A549 (cell line): ENCODE measurements around the genes UGGT2 and IPO5.

- PRO-cap, result no peak
CAGE:
- cytosol, long polyA plus RNA, result no peak
- long polyA plus RNA, result no peak
- nucleus, long polyA plus RNA, result no peak
Measured at GRCh38 chr13:95746847-95747810, 70.2 kb downstream of the DNAJC3 start.

GRCh38 chr13:96052499-96053680, at the start of gene UGGT2:
Gene UGGT2 (minus strand): TSS chr13:96053401.
- PRO-cap, result bidirectional peak, plus-strand start at chr13:96053622, minus-strand start at chr13:96053409
CAGE:
- cytosol, long polyA plus RNA, result no peak
- long polyA plus RNA, result start-site peak on the minus strand at chr13:96053160-96053211, 20 and 34 reads in 2 replicates; start-site peak on the minus strand at chr13:96053359-96053431, 100 and 148 reads in 2 replicates
- nucleus, long polyA plus RNA, result start-site peak on the minus strand at chr13:96053359-96053401, 241 and 29 reads in 2 replicates

- PRO-cap, result no peak
CAGE:
- cytosol, long polyA plus RNA, result no peak
- long polyA plus RNA, result no peak
- nucleus, long polyA plus RNA, result no peak
Measured at GRCh38 chr13:97113297-97114222, 108.6 kb upstream of the MBNL2 start.

- PRO-cap, result no peak
CAGE:
- cytosol, long polyA plus RNA, result no peak
- long polyA plus RNA, result no peak
- nucleus, long polyA plus RNA, result no peak
Measured at GRCh38 chr13:97237909-97239196, 16.2 kb downstream of the MBNL2 start.

- PRO-cap, result no peak
CAGE:
- cytosol, long polyA plus RNA, result no peak
- long polyA plus RNA, result no peak
- nucleus, long polyA plus RNA, result no peak
Measured at GRCh38 chr13:97246639-97246957, 24.5 kb downstream of the MBNL2 start.

GRCh38 chr13:97275513-97276579, 53.7 kb downstream of the MBNL2 start:
- PRO-cap, result no peak
CAGE:
- cytosol, long polyA plus RNA, result no peak
- long polyA plus RNA, result no peak
- nucleus, long polyA plus RNA, result no peak

GRCh38 chr13:97279574-97280281, 57.6 kb downstream of the MBNL2 start:
- PRO-cap, result no peak
CAGE:
- cytosol, long polyA plus RNA, result no peak
- long polyA plus RNA, result no peak
- nucleus, long polyA plus RNA, result no peak

- PRO-cap, result no peak
CAGE:
- cytosol, long polyA plus RNA, result no peak
- long polyA plus RNA, result no peak
- nucleus, long polyA plus RNA, result no peak
Measured at GRCh38 chr13:97288301-97288979, 66.3 kb downstream of the MBNL2 start.

DNA sequence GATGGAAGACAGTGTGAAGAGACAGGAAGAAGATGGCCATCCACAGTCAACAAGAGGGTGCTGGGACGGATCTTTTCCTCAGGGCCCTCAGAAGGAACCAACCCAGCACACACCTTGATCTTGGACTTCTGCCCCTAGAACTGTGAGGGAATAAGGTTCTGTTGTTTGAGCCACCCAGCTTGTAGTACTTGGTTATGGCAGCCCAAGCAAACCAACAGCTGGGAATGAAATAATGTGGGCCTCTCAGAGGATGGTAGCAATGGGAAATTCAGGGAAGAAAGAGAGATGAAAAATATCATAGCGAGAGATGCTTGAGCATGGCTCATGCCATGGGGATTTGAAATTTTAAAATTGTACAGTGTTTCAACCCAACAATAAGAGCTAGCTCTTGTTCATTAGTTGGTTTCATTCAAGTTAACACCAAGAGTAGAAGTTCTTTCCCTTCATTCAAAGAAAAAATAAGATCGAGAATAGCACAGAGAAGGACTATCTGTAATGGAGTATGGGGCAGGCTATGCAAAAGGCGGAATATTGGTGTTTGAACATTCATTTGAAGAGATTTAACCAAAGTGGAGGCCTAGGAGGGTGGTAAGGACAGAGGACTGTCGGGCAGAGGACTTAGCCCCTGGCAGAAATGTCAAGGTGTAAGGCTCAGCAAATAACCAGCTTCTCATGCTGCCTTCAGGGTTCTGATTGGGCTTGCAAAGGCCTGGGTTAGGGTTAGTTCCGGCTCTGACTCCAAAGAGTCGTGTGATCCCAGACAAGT, 87.5 kb downstream of the MBNL2 start:
- PRO-cap, result no peak
CAGE:
- cytosol, long polyA plus RNA, result no peak
- long polyA plus RNA, result no peak
- nucleus, long polyA plus RNA, result no peak

- PRO-cap, result no peak
CAGE:
- cytosol, long polyA plus RNA, result no peak
- long polyA plus RNA, result no peak
- nucleus, long polyA plus RNA, result no peak
Measured at GRCh38 chr13:97368182-97368966, 65.6 kb upstream of the RAP2A start.

GRCh38 chr13:97953508-97953857, at the start of gene IPO5:
Gene IPO5 (plus strand): TSS chr13:97953675.
- PRO-cap, result no peak
CAGE:
- cytosol, long polyA plus RNA, result no peak
- long polyA plus RNA, result no peak
- nucleus, long polyA plus RNA, result no peak

DNA sequence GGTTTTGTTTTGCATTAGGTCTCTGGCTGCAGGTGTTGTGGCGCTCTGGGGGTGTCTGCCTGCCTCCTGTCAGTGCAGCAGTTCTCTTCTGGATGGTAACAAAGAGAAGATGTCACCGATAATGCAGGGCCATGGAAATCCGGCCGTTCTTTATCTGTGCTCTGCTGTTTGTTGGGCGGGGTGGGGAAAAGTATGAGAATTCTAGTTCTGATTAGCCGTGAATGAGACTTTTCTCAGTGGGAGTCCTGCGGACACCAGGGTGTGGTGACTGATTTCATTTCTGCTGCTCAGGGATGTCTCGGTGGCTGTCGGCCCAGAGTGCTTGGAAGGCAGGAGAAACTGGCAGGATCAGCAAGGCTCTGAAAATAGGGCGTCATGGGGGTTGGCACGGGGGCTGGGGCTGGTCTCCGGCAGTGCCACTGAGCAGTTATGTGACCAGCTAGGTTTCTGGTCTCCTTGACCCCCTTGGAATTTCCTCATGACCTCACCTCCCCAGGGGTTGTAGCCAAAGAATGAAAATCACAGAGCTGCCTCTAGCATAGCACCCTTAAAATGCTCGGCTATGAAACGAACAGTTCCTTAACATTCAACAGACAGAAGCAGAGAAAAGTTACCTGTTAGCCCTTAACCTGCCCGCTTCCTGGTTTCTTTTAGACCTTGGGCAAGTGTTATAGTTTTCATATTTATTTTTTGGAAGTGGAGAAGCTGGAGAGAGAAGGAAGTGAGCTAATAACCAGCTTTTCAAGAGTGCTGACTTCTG, 4.9 kb downstream of the RNF113B start:
- PRO-cap, result no peak
CAGE:
- cytosol, long polyA plus RNA, result no peak
- long polyA plus RNA, result no peak
- nucleus, long polyA plus RNA, result no peak

GRCh38 chr13:98300777-98301715, 124.0 kb upstream of the RNF113B start:
- PRO-cap, result no peak
CAGE:
- cytosol, long polyA plus RNA, result no peak
- long polyA plus RNA, result no peak
- nucleus, long polyA plus RNA, result no peak

DNA sequence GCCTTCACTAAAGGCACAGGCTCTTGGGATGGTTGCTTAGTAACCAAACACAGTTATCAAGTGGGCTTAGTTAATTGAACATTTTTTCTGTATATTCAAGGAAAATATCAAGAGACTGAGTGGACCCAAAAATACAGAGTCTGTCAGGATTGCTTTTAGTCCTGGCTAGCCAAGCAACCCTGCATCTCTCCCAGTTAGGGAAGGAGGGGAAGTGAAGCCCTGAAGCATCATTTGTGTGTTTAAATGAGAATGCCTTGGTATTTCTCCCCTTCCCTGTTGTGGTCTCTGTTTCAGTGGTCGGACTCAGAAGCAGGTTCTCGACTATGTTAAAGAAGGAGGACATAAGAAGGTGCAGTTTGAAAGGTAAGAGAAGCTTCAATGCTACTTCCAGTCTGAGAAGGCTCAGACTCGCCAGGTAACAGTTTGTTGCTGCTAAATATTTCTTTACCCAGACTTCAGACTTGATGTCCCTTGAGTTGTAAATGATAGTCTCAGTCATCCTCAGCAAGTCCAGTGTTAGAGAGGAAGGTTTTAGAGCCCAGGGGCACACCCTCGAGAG, 186.3 kb downstream of the STK24 start:
- PRO-cap, result no peak
CAGE:
- cytosol, long polyA plus RNA, result no peak
- long polyA plus RNA, result no peak
- nucleus, long polyA plus RNA, result no peak

DNA sequence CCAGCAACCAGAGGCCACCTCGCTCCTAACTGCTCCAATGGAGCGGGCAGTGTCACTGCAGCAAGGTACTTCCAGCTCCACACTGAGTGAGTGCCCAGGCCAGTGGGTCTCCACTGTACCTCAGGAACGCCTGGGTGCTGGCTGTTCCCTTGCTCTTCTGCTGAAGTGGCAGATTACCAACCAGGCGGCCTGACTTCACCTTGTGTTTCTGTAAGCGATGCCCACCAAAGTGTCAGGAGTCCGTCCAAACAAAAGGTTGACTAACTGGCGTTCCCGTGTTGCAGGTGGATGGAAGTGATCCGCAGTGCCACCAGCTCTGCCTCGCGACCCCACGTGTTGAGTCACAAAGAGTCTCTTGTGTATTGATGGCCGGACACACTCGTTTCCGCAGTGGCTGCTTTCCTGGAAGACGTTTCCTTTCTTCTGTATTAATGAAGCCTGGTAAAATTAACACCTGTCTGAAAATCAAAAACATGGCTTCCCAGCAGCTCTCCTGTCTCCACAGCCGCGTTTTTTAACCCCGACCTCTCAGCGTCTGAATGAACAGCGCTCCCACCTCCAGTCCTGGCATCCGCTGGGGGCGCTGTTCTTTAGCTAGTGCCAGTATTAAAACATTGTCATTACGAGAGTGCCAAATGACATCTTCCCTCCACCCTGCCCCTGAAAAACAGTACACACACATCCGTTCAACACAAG, 128.8 kb downstream of the STK24 start:
- PRO-cap, result no peak
CAGE:
- cytosol, long polyA plus RNA, result no peak
- long polyA plus RNA, result no peak
- nucleus, long polyA plus RNA, result no peak

GRCh38 chr13:98475427-98476023, 101.4 kb downstream of the STK24 start:
- PRO-cap, result no peak
CAGE:
- cytosol, long polyA plus RNA, result no peak
- long polyA plus RNA, result no peak
- nucleus, long polyA plus RNA, result no peak

DNA sequence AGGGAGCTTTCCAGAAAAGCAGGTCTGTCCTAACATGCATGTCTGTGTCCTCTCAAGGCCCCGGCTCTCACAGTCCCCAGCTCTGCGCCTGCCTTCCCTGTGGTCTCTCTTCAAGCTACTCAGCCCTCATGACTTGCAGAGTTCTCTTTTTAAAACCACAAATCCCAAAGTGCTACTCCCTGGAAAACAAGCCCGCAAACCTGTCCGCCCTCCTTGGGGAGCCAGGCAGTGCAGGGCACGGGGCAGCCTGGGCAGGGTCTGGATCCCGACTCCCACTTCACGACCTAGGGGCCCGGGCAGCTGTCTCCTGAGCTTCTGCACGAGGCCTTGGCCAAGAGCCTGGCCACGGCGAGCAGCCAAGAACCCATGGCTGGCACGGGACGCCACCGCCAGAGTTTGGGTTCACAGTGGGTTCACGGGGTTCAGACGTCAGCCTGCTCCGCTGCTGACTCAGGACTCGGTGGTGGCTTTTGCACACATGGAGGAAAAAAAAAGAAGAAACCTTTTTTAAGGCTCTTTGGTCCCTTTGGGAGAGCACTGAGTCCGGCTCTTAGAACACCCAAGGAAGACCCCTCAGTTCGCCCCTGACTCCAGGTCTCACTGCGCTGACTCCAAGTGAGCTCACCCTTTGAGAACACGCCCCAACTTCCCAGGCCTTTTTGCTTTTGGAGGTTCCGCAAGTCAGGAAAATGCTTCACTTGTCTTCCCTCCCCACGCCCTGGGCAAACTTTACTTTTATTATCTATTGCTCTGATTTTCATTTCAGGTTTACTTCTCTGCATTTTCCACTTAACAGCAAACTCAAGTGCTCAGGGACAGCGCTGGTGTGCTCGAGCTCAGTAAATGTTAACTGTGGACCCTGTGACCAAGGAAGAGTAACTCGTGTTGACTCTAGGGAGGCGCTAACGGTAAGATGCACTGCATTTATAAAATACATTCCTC, 93.7 kb downstream of the STK24 start:
- PRO-cap, result no peak
CAGE:
- cytosol, long polyA plus RNA, result no peak
- long polyA plus RNA, result no peak
- nucleus, long polyA plus RNA, result no peak

DNA sequence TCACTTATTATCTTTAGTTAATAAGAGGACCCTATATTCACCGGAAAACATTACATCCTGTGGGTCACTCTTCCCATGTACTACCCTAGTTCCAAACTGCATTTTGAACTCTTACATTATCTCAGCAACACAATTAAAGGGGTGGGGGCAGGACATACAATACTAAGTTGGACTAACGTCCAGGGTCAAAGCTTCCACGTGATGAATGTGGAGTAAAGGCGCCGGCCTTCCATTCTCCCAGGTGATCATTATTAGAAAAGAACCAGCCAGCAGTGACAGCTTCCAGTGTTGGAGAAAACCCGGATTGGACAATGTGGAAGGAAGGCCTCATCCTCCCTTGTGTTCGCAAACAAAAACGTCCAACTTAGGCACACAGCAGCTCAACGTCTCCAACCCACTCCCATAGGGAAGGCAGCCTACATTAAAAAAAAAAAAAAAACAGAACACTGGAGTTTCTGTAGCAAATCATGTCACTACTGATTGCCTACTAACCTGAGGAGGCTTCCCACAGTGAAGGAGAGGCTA, 86.4 kb downstream of the STK24 start:
- PRO-cap, result no peak
CAGE:
- cytosol, long polyA plus RNA, result no peak
- long polyA plus RNA, result no peak
- nucleus, long polyA plus RNA, result no peak

- PRO-cap, result no peak
CAGE:
- cytosol, long polyA plus RNA, result no peak
- long polyA plus RNA, result no peak
- nucleus, long polyA plus RNA, result no peak
Measured at GRCh38 chr13:98515076-98515876, 61.6 kb downstream of the STK24 start.

DNA sequence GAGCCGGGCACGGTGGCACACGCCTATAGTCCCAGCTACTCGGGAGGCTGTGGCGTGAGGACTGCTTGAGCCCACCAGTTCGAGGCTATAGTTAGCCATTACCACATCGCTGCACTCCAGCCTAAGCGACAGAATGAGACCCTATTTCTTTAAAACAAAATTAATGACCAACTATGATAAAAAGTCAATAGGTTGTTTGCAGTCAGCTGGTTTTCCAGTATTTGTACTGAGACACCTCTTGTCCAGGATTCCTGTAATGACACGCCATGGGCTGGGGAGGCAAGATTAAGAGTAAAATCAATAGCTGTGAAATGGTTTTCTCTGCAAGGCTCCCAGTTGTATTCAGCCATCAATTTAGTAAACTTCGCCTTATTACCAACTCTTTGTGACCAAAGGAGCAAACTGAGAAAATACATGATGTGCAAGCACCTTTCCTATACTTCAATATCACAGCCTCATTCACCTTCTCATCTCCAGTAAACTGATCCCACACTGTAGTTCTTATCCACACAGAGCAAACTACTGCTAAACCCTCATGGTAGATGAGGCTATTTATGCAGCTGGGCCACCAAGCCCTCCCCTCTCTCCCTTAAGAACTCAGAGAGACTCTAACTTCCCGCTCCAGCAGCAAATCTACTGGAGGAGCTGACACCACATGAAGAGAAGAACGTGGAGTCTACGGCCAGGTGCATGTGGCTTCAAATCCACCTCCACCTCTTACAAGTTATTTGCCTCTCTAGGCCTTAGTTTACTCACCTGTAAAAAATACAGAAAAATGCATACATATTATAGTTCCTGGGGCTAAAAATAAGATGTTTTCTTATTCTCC, 29.3 kb downstream of the STK24 start:
- PRO-cap, result no peak
CAGE:
- cytosol, long polyA plus RNA, result no peak
- long polyA plus RNA, result no peak
- nucleus, long polyA plus RNA, result no peak